Metastatic Liver Carcinoma in the Adrenal Gland (tissue), 2 donors: ENCODE measurements around the gene IKBIP.

- PRO-cap, 2 experiments, result no peak in any of the 2 experiments
Measured at GRCh38 chr12:95380841-95381514, 93.0 kb upstream of the METAP2 start.

DNA sequence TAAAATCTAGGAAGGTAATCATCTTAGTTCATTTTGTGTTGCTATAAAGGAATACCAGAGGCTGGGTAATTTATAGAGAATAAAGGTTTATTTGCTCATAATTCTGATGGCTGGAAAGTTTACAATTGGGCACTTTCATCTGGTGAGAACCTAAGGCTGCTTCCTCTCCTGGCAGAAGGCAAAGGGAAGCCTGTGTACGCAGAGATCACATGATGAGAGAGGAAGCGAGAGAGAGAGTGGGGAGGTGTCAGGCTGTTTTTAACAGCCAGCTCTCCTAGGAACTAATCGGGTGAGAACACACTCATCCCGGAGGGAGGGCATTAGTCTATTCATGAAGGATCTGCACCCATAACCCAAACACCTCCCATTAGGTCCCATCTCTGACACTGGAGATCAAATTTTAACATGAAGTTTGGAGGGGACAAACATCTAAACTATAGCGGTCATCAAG is 45.5 kb upstream of the METAP2 start:
- PRO-cap, 2 experiments, result peak in 1 of 2 experiments; most common plus-strand start position 277 of the sequence (in 1)

DNA sequence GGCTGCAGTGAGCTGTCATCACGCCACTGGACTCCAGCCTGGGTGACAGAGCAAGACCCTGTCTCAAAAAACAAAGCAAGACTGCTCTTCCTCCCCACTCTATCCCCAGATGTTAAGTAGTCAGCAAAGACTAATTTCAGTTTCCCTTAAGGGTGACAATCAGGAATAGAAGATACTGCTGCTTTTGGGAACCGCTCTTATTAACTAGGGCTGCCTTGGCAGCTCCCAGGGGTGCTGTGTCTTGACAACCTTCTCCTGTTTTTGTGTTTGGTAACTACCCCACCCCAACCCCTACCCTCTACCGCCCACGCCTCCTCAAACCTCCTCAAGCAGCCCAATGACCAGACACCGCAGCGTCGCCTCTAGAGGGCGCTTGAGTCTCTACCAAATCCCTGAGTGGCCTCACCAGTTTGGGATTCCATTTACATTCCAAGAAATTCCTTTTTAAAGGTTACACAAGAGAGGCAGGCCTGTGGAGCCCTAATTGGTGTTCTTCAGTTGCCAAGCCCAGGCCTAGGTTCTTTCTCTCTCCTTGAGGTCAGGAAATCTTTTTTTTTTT is 72.2 kb upstream of the USP44 start:
- PRO-cap, 2 experiments, result no peak in any of the 2 experiments

- PRO-cap, 2 experiments, result no peak in any of the 2 experiments
Measured at GRCh38 chr12:95694223-95694689, 96.3 kb downstream of the NTN4 start.

GRCh38 chr12:95763742-95764397 is 26.7 kb downstream of the NTN4 start:
- PRO-cap, 2 experiments, result no peak in any of the 2 experiments

DNA sequence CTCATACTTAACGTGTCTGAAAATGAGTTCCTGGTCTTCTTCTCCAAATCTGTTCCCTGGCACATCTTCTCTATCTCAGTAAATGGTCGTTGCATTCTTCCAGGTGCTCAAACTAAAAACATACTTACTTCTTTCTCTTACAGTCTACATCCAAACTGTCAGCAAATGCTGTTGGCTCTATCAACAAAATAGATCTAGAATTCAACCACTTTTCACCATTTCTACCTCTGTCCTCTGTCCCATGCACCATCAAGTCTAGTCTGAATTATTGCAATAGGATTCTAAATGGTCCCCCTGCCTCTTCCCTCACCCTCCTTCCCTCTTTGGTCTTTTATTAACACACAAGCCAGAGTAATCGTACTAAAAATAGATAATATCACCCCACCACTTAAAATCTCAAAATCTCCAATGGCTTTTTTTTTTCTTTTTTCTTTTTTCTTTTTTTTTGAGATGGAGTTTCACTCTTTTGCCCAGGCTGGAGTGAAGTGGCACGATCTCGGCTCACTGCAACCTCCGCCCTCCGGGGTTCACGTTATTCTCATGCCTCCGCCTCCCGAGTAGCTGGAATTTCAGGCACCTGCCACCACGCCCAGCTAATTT is 17.9 kb downstream of the NTN4 start:
- PRO-cap, 2 experiments, result no peak in any of the 2 experiments

- PRO-cap, 2 experiments, result peak in 2 of 2 experiments; most common minus-strand start chr12:95791562 (in 1)
Measured at GRCh38 chr12:95791232-95791875, 790 bp upstream of the NTN4 start.

DNA sequence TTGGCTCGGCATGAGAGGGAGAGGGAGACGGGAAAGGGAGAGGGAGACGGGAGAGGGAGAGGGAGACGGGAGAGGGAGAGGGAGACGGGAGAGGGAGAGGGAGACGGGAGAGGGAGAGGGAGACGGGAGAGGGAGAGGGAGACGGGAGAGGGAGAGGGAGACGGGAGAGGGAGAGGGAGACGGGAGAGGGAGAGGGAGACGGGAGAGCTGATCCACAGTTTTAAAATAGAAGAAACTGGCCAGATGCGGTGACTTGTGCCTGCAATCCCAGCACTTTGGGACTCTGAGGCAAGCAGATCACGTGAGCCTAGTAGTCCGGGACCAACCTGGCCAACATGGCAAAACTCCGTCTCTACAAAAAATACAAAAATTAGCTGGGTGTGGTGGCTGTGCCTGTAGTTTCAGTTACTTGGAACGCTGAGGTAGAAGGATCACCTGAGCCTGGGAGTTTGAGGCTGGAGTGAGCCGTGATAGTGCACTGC is 16.4 kb upstream of the SNRPF start:
- PRO-cap, 2 experiments, result no peak in any of the 2 experiments

DNA sequence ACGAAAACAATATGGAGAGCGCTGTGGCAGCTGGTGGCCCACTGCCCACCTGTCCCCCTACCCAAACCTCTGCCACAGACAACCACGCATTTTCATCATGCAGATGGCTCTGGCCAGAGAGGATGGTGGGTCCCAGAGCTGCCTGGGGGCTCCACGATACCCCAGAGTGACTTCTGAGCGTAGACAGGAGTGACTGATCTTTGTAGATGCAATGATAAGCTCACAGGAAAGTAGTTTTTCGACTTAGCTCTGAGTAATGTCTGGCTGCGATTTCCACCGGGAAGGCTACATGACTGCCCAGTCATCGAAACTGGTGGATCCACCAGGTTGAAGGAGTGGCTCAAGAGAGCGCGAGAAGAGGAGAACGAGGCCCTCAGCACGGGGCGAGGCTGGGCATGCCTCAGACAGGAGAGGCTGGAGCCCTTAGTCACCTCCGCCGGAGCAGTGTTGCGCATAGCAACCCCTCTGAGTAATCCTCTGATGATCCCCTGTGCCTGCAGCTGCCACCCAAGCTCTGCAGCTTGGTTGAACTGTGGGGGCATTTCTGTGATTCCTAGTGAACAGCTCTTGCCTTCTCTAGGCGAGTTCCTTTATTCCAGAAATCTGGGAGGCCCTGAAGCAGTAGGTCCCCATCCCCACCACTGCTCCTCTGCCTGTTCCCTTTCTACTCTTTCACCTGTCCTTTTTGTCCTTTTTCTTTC is 25.5 kb downstream of the ELK3 start:
- PRO-cap, 2 experiments, result peak in 1 of 2 experiments; most common plus-strand start position 472 of the sequence (in 1)

GRCh38 chr12:96242354-96243313 is 48.5 kb downstream of the ELK3 start:
- PRO-cap, 2 experiments, result peak in 1 of 2 experiments; most common minus-strand start chr12:96242765 (in 1)

GRCh38 chr12:96278498-96279429 is 84.6 kb downstream of the ELK3 start:
- PRO-cap, 2 experiments, result no peak in any of the 2 experiments

DNA sequence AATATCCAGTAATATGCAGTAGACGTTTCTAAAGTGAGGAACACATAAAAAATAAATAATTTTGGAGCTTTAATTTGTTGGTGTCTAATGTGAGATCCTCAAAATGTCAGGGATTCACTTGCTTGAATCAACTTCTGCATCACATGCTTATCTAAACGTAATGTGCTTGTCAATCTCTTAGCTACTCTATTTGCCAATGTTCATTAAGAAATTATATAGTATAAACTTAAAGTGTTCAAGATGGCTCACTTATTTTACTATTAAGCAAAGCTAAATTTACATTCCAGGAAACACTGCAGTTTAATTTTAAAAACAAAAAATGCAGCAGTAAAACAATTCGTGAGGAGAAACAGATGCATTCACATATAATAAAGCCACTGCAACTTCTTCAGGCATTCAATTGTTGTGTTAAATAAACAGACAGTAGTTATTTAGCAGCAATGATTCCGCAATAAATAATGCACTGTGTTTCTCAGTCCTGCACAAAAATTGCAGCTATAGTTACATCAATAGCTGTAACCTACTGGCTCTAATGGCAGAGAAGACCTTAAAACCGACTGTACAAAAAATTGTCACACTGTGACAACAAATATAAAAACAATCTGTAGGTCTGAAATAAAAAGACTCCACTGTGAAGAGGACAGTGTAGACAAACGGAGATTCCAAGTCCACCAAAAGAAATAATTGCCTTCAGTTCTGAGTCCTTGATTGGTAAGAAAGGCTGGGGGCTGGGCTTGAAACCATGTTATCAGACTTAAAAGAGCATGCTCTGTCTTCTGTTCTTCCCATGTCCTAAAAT is 85.5 kb downstream of the ELK3 start:
- PRO-cap, 2 experiments, result no peak in any of the 2 experiments

GRCh38 chr12:96347234-96347780 is 52.9 kb downstream of the CDK17 start:
- PRO-cap, 2 experiments, result no peak in any of the 2 experiments

DNA sequence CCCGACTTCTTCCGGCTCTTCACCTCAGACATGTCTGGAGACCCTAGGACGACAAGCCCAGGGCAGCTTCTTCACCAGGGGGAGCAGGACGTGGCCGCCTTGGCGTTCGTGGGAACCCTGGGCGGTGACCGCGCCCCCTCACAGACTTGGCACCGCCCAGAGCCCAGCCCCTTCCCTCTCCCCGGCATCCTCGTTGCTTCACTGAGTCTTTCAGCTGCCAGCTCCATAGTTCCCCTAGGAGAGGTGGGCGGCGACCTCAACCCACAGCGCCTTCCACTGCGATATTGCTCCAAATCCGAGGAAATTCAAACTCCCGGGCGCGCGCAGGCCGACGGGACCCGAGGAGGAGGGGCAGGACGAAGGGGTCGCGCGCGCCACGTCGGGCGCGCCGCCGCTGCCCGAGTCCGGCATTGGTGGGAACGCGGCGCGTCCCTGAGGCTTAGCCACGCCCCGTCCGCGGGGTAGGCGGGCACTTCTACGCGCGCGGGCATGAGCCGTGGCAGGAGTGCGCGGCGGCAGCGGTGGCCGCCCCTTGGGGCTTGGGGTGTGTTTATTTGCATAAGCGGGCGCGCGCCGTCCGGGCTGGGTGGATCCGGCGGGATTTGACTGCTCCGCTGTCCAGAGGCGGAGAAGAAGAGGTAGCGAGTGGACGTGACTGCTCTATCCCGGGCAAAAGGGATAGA is at the start of gene IKBIP:
Gene IKBIP, minus strand, starts transcription at position 119 of the 683 bp plus-strand sequence.
- PRO-cap, 2 experiments, result peak in 2 of 2 experiments; most common plus-strand start position 621 of the sequence (in 2); most common minus-strand start position 119 of the sequence (in 2)

DNA sequence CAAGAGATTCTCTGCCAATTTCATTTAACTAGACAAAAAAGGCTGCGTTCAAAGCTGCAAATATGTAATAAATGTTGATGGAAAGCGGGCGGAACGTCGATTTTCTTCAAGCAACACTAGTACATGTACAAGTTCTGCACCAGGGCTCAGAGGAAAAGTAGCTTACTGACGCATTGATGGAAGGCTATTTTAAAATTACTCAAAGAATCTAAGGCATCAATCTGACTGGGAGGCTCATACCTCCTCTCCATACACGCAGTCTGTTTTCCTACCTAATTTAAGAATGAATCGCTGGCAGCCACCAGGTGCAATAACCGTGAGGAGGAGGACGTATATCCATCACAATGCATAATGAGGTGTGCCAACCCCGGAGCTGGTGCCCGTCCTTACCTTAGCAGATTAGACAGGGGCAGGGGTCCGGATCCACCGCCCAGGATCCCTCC is 1.0 kb downstream of the ANKS1B start:
- PRO-cap, 2 experiments, result no peak in any of the 2 experiments

GRCh38 chr12:100141509-100142780 is 729 bp downstream of the BLTP3B start:
- PRO-cap, 2 experiments, result peak in 2 of 2 experiments; most common plus-strand start chr12:100142095 (in 1); most common minus-strand start chr12:100141984 (in 1)

DNA sequence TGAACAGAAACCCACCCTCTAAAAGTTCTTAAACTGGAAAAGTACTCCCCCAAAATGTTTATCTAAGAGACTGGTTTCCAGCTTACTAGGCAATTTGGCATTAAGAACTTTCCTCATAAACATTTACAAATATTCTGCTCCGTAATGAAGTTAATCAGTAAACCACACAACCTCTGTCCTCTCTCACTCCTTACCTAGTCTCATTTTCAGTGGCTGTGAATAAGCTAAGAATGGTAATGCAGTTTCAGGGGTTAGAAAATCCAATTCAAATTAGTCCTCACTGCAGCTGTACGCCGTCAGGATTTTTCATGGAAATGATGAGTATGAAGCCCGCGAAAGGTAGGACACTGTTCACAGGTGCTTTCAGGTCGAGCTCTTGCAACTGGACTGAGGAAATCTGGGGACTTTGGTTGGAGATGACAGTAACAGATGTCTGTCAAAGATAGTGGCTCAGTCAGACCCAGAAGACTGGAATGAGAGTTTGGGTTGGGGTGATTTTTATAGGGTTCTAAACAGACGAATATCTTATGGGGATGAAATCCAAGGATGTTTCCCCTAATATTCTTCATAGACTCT is 29.6 kb downstream of the NR1H4 start:
- PRO-cap, 2 experiments, result peak in 2 of 2 experiments; most common plus-strand start position 203 of the sequence (in 2); most common minus-strand start position 310 of the sequence (in 1)

GRCh38 chr12:101299710-101300338 is 19.9 kb downstream of the UTP20 start:
- PRO-cap, 2 experiments, result no peak in any of the 2 experiments

- PRO-cap, 2 experiments, result no peak in any of the 2 experiments
Measured at GRCh38 chr12:101599791-101600465, 5.2 kb downstream of the MYBPC1 start.

DNA sequence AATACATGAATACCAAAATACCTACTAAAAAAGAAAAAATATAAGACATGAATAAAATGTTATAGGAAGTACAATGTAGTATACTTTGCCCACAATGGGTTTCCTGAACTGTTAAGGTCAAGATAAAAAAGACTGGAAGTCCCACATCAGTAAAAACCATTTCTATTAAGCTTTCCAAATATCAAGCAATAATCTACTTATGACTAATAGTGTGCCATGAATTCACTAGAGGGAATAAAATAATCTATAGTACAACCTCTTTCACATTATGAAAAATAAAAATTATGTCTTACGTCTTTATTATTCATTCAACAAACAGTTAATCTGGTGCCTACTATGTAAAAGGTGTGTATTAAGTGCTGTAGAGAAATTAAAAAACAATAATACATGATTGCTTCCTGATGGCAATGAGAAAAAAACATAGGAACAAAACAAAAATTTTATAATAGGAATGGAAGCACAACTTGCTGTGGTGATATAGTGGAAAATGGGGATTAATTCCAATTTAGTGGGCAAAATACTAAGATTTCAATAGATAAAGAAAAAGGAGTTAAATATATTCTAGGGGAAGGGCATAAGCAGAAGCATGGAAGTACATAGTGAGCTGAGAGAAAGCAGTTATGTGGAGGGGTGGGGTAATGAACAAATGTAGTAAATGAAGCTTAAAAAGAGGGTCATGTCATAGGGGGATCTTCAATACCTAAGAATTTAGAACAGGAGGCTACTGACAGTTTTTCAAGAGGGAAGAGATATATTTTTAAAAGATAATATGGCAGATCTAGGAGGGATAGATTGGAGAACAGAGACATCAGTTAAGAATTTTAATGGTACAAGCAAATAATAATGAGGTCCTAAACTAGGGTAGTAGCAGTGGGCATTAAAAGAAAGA is 9.7 kb downstream of the SYCP3 start:
- PRO-cap, 2 experiments, result no peak in any of the 2 experiments